Aorta (tissue), 1 donor: ENCODE measurements around the genes GPNMB, FAM221A and NPY.

DNA sequence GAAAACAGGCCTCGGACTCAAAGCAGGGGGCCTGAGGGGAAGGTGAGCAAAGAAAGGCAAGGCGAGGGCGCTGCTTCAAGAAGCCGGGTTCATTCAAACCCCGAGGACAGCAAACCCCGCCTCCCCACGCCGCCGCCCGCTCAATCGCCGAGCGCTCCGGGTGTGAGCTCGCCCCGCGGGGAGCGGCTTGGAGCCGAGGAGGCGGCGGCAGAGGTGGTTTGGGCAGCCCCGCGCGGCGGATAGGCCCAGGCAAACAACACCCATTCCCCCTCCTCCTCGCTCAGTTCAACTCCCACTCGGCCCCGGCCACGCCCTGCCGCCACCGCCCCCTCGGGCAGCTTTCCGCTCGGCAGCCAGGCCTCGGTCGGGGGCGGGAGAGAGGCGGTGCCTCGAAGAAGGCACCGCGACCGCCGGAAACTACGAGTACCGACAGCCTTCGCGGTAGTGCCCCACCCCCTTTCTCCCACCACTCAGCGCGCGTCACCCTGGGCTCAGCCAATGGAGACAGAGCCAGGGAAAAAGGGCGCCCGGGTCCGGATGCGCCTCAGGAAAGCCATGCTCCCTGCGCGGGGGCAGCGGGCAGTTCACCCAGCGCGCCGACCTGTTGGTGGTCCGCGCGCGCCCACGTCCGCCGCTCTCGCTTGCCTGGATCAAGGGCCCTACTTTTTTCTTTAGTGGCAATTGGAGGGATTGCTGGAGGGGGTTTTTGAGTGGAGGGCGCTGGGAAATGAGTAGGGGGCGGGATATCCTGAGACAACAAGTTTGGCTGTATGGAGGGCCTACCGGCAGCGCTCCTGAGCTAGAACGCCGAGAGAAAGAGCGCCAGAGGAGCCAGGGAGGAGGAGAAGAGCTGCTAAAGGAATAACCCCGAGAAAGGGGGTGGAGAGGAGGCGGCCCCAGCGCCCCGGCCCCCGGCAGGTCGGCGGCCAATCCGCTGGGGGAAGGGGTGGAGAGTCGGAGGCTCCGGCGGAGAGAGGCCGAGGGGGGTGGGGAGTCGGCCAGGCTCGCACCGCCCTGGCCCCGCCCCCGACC, 600 bp upstream of the SP4 start:
- PRO-cap, result no peak

DNA sequence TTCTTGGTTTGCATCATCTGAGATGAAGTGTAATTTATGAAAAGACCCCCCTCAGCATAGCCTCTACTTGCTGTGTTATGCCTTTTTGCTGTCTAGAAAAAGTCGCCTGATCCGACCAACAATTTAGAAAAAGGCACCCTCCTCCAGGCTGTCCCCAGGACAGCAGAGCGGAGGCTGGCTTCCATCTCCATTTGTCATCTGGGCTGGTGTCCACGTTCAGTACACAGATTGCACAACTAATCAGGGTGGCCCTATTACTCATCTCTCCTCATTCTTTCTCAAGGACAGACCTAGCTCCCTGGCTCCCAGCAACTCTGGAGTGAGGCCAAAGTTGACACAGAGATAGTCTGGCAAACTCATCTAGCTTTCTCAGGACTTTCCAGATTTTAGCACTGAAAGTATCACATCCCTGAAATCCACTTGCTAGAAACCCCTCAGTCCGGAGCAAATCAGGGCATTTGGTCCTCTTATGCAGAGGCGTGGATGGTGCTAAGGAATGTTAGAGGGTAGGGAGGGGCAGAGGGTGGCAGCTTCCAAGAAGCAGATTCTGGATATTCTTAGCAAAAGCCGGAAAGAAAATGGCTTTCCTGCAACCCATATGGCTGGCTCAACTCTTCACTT, 75.1 kb downstream of the DNAH11 start:
- PRO-cap, result no peak

- PRO-cap, result no peak
Measured at GRCh38 chr7:22090263-22090770, 144.6 kb upstream of the CDCA7L start.

- PRO-cap, result no peak
Measured at GRCh38 chr7:22104434-22104820, 158.7 kb upstream of the CDCA7L start.

GRCh38 chr7:22153241-22153976, 203.5 kb downstream of the RAPGEF5 start:
- PRO-cap, result no peak

- PRO-cap, result no peak
Measured at GRCh38 chr7:22264398-22265095, 92.4 kb downstream of the RAPGEF5 start.

DNA sequence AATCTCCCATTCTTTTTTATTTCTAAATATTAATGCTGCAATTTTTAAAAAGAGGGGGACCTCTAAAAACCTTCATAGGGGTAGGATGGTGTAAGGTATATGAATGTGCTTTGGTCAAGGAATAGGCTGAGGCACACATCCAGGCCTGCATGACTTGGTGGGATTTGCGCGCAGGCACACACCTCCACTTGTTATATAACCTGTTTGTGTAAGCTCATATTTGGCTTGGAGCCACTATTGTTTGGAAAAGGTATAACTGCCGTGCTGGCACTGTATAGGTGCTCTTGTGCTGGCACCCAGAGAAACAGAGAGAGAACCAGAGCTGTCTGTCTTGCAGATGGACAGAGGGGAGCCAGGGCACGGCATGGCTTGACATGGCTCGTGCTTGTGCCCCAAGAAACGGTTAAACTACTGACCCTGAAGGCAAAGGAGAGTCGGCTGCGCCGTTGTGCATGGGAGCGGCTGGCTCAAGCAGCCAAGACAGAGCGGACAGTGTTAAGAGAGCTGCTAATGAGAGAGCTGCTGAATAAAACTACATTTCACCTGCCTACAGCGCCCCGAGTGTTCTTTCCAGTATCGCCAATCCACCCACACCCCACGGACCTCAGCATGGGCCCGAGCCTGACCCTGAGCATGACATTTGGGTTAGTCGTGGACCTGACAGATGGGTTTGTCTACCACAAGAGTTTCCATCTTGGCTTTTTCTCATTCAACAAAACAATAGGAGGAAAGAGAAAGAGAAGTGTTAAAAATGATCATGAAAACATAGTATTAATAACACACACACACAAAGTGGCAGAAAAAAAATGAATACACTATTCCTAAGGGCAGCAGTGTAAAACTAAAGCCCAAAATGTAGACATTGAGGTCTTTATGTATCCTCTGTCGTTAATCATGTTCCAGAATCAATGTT, 23.2 kb downstream of the RAPGEF5 start:
- PRO-cap, result no peak

GRCh38 chr7:22433483-22434452, 66.2 kb downstream of the STEAP1B start:
- PRO-cap, result no peak

GRCh38 chr7:22600977-22601356, 101.0 kb upstream of the STEAP1B start:
- PRO-cap, result no peak

GRCh38 chr7:22864857-22865758, 42.5 kb upstream of the TOMM7 start:
- PRO-cap, result no peak

GRCh38 chr7:23011275-23011899, 2.5 kb downstream of the HYCC1 start:
- PRO-cap, result no peak

DNA sequence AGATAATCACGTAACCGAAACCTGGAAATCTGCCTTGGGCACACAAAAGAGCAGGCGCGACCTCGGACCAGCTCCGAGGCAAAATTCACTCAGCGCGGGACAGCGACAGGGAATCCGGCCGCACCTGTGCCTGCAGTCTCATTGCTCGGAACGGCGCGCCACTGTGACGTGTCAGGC, 159 bp upstream of the KLHL7 start:
- PRO-cap, result bidirectional peak, plus-strand start outside the sequence, minus-strand start at position 143 of the sequence

DNA sequence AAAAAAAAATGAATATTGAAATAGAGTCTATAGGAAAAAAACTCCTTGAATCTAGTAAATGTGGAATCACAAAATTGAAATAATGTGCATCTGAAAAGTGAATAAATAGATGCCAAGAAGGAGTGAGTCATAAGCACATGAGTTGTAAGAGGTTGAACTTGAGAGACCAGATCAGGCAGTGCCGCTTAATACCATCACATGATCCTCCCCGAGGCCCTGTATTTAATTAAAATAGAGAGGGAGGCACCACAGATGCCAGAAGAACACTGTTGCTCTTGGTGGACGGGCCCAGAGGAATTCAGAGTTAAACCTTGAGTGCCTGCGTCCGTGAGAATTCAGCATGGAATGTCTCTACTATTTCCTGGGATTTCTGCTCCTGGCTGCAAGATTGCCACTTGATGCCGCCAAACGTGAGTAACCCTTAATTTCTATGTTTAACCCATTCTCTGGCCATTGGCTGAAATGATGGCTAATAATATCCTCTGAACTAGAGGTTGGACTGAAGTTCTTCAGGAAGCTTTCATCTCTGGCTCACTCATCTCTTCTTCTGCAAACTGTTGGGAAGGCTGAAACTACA, at the start of gene GPNMB:
TSS of gene GPNMB (plus strand) at position 258 of the 577 bp plus-strand sequence.
- PRO-cap, result unidirectional peak, plus-strand start at position 269 of the sequence

GRCh38 chr7:23297826-23298432, 1.2 kb upstream of the MALSU1 start:
- PRO-cap, result no peak

DNA sequence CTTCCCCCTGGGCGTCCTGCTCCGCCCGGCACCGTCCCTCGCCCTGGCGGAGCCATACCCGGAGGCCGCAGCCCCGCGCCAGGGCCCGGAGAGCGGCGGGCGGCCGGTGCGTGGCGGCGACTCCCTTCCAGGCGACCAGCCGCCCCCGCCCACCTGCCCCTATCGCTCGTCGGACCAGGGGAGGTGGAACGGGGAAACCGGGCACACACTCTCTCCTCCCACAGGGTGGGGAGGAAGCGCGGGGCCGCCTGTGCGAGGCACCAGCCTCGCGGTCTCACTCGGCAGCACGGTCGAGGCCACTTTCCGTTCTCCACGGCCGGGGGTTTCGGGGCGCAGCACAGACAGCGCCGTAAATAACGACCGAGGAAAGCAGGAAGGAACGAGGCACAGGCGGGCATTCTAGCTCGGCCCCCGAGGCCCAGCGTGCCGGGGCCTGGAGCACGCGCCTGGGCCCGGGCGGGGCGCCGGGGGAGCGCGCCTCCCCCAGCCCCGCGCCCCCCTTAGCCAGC, 1.1 kb downstream of the IGF2BP3 start:
- PRO-cap, result no peak

DNA sequence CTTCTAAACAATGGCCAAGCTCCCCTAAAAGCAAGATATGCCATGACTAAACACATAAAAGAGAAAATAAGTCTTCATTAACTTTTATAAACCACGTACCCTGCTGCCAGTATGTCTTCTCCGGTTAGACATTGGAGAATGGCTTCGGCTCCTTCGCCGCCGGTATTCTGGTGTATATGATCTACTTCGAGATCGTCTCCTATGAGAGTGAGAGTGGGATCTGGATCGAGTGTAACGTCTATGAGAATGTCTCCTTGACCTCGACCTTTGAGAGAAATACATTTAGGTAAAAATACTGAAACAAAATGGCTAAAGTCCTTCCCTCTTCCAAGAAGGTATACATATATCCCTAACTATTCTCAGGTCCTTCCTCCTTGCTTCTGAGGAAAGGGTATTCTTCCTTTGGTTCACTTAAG, 15.5 kb downstream of the TRA2A start:
- PRO-cap, result no peak

DNA sequence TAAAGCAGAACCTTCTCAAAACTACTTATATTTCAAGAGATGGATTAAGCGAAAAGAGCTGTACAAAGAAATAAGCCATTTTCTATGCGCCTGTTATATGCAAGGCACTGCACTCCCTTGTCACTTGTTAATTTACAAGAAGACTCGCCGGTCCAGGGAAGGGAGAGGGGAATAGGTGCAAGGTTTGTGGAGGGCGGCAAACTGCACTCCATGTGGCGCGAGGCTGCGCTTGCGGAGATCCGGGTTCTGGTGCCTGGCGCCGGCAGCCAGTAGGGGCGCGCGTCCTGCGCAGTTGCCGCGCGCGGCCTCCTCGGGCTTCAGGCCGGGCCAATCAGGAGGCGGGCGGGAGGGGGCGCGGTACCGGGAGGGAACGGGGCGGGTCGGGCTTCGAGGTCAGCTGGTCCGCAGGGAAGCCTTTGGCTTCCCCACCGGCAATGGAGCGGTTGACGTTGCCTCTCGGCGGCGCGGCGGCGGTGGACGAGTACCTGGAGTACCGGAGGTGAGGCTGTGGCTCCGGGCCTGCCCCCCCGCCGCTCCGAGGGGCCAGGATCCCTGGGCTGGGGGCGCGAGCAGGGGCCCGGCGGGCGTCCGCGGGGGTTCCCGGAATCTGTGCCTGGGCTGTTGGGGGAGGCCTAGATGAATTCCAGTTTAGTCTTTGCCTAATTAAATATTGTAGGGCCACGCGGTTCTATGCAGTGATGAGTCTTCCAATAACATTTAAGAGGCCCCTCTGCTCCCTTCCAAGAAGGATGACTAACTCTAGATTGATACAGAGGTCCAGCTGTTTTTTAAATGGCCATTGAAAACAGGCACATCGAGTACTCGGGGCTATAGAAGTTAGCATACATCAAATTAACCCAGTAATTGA, at the start of gene FAM221A:
TSS of gene FAM221A (plus strand) at position 415 of the 868 bp plus-strand sequence.
- PRO-cap, result no peak

DNA sequence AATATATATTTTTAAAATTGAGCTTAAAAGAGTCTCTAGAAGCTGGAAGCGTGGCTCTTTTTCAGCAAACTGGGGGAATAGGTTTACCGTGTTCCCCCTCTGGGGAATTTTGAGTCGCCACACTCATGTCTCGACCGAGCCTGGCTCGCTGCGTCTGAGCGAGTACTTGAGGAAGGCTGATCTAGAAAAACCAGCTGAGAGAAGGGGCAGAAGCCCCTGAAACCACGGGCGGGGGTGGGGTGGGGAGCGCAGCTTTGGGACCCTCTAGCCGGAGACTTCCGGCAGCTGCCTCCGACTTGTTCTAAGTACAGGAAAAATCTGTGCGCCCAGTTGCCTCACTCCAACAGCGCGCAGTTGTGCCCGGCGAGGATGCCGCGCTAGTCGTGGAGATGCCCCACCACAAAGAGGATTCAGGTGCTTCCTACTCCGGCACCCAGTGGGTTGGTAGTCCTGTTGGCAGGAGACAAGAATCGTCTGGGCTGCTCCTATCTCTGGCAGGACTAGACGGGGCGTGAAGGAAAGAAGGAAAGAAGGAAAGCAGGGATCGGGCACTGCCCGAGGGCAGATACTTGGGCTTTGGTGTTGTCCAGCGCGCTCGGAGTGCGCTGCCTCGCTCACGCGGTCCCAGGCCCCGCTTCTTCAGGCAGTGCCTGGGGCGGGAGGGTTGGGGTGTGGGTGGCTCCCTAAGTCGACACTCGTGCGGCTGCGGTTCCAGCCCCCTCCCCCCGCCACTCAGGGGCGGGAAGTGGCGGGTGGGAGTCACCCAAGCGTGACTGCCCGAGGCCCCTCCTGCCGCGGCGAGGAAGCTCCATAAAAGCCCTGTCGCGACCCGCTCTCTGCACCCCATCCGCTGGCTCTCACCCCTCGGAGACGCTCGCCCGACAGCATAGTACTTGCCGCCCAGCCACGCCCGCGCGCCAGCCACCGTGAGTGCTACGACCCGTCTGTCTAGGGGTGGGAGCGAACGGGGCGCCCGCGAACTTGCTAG, at the start of gene NPY:
TSS of gene NPY (plus strand) at position 841 of the 988 bp plus-strand sequence.
- PRO-cap, result no peak

DNA sequence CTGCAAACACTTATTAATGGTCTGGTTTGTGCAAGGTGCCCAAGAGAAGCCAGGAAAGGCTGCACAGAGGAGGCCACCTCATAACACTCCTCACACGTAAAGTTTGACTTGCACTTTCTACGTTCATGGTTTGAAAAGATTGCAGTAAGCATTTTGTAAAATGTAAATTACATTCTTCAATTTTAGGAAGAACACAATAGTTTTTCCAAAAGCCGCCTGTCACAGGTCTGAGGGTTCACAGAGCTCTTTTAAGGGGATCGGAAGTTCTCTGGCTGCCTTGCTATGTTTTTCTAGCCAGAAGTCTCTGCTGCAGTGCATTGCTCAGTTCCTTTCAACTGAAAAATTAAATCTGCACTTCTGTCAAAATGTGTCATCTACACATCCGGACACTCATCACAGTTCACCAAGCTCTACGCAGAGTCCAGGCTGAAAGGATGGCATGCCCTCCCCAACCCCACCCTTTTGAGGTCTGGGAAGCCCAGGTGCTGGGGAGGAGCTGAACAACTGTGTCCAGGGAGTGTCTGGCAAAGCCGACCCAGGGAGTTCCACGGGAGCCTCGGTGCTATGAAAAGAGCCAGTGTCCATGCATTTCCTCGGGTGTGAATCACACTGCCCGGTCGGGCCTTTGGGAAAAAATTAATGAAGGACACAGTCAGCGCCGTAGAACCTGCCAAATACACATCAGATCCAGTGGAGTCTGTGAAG, 957 bp upstream of the PALS2 start:
- PRO-cap, result no peak

GRCh38 chr7:24603773-24604665, 30.8 kb downstream of the PALS2 start:
- PRO-cap, result no peak